Right atrium auricular region (tissue), 2 donors: ENCODE results near the gene ITPA.

DNA sequence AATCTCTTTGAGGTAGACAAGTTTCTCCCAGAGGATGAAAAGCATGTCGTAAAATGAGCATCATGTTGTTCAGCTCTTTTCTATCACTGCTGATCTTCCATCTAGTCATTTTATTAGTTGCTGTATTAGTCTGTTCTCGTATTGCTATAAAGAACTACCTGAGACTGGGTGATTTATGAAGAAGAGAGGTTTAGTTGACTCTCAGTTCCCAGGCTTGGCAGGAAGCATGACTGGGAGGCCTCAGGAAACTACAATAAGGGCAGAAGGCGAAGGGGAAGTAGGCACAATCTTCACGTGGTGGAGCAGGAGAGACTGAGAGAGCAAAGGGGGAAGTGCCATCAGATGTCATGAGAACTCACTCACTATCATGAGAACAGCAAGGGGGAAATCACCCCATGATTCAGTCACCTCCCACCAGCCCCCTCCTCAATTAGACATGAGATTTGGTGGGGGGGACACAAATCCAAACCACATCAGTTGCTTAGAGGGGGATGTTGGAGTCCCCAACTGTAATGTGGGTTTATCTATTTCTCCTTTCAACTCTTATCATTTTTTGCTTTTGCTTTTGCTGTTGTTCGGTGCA, 77.6 kb upstream of the TGM3 start:
- PRO-cap = no peak
- RAMPAGE, long total RNA, 2 experiments = no peak in any of the 2 experiments

DNA sequence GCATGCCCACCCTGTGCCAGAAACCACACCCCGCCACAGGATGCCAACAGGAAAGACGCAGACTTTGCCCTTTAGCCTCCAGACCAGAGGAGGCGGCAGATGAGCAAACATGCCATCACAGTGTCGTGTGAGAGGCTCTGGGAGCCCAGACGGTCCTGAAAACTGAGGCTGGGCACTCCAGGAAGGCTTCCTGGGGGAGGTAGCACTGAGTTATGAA, 34.7 kb upstream of the TGM3 start:
- PRO-cap = no peak
- RAMPAGE, long total RNA, 2 experiments = no peak in any of the 2 experiments

- PRO-cap = no peak
- RAMPAGE, long total RNA, 2 experiments = no peak in any of the 2 experiments
These were observed 34.3 kb downstream of the TGM3 start for GRCh38 chr20:2330076-2330533.

GRCh38 chr20:2458494-2459418, 11.8 kb downstream of the SNRPB start:
- PRO-cap = no peak
- RAMPAGE, long total RNA, 2 experiments = no peak in any of the 2 experiments

DNA sequence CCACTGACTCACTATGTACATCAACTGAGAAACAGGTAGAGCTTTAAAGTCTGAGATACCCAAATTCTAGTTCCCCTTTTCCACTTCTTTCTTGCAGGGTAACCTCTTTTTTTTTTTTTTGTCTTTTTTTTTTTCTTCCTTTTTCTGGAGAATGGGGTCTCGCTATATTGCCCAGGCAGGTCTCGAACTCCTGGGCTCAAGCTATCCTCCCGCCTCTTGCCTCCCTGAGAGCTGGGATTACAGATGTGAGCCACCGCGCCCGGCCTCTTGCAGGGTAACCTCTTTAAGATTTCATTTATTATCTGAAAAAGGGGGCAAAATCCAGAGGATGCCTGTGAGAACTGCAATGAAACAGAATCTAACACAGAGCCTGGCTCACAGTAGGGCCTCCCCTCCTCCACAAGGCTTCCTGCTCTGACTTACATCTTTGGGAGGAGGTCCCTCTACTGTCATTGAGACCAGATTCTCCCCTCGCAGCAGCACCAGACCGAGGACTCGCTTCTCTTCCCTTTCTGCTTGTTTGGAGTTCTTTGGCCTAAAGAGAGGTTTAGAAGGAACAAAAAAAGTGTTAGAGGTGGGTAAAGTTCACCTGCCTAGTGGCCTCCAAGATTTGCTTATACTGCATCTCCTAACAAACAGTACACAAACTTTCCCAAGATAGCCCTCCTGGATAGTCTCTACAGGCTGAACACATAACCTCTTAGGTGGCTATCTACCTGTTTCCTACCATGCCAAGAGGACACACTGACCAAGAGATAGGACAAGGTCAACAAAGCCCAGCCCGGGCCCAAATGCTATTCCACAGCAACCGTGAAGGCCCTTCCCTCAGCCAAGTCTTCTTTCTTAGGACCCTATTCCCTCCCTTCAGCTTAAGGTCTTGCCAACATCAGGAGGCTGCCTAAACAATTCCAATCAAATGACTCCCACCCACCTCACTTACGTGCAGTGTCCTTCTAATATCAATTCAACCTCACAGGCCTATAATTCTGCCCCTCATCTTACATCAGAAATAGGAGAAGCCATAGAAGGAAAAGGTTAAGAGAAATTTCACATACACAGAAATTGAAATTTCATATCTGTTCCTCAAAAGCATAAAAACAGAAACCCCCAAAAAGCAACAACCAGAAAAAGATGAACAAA, 4.9 kb downstream of the SNRPB start:
- PRO-cap = no peak
- RAMPAGE, long total RNA, 2 experiments = no peak in any of the 2 experiments

DNA sequence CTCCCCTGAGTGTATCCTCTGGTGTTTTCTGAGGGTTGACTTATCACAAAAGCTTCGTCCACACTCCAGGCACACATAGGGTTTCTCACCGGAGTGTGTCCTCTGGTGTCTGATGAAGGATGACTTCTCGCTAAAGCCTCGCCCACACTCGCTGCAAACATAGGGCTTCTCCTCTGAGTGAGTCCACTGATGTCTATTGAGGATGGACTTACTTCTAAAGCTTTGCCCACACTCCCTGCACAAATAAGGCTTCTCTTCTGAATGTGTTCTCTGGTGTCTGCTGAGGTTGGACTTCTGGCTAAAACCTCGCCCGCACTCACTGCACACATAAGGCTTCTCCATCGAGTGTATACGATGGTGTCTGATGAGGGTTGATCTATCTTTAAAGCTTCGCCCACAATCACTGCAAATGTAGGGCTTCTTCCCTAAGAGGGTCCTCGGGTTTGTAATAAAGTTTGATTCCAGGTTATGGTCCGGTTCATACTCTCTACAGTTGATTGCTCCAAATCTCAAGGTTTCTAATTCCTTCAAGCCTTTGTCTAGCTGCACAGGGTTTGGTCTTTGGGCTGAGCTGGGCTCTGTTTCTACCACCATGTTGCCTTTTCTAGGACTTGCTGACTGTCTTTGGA, 13.3 kb upstream of the SNRPB start:
- PRO-cap = no peak
- RAMPAGE, long total RNA, 2 experiments = no peak in any of the 2 experiments

- PRO-cap = no peak
- RAMPAGE, long total RNA, 2 experiments = no peak in any of the 2 experiments
These were observed 4.5 kb downstream of the NOP56 start for GRCh38 chr20:2656903-2657399.

DNA sequence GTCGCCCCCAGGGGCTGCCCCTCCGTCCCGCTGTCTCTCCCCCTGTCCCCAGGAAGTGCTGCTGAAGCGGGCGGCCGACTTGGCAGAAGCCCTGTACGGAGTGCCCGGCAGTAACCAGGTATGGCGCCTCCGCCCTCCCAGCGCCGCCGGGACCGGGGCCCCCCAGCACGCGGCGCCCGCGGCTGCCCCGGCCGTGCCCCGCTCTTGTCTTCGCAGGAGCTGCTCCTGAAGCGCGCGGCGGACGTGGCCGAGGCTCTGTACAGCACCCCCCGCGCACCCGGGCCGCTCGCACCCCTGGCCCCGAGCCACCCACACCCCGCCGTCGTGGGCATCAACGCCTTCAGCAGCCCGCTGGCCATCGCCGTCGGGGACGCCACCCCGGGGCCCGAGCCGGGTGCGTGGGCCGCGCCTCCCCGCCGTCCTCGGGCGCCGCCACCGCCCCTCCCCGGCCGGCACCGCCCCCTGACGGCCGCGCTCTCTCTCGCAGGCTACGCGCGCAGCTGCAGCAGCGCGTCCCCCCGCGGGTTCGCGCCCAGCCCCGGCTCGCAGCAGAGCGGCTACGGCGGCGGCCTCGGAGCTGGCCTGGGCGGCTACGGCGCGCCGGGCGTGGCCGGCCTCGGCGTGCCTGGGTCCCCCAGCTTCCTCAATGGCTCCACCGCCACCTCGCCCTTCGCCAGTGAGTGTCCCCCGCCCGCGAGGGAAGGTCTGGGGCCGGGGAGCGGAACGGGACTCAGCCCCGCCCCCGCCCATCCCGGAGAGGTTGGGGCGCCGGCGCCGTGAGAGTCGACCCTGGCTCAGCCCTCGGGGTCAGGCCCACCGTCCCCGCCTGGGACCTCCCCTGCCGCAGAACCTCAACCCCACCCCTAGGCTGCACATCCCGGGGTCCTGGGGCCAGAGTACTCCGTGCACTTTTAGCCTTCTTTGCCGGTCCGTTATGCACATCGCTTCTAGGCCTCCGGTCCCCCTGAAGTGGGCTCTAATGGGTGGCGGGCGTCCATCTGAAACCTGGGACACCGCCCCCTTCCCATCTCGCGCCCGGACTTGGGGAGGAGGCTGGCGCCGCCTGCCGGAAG, 48.2 kb downstream of the CPXM1 start:
- PRO-cap = unidirectional peak, minus-strand start at position 435 of the sequence
- RAMPAGE, long total RNA, 2 experiments = no peak in any of the 2 experiments

DNA sequence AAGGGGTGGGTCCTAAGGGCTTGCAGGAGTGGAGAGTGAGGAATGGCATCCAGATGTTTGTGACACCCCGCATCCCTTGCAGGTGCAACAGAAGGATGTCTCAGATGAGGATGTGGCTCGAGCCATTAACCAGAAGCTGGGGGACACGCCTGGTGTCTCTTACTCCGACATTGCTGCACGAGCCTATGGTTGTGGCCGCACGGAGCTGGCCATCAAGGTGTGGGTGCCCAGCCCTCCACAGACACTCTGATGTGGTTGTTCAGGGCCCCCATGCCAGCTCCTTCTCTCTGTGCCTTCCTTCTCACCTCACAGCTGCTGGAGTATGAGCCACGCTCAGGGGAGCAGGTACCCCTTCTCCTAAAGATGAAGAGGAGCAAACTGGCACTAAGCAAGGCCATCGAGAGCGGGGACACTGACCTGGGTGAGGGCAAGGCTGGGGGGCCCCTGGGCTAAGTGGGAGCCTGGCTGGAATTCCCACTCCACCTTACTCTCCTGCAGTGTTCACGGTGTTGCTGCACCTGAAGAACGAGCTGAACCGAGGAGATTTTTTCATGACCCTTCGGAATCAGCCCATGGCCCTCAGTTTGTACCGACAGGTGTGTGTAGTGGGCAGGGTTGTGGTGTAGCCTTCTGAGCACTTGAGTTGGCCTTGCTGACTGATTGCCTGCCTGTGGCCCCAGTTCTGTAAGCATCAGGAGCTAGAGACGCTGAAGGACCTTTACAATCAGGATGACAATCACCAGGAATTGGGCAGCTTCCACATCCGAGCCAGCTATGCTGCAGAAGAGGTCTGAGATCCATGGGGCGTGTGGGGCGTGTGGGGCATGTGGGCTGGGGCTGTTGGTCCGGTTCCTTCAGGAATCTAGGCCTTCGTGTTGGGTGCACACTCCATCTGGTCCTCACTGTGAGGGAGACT, 9.2 kb upstream of the PTPRA start:
- PRO-cap = no peak
- RAMPAGE, long total RNA, 2 experiments = no peak in any of the 2 experiments

- PRO-cap = no peak
- RAMPAGE, long total RNA, 2 experiments = no peak in any of the 2 experiments
These were observed 84.6 kb downstream of the PTPRA start for GRCh38 chr20:2957831-2958385.

- PRO-cap = no peak
- RAMPAGE, long total RNA, 2 experiments = no peak in any of the 2 experiments
These were observed 21.6 kb upstream of the GNRH2 start for GRCh38 chr20:3021841-3022291.

DNA sequence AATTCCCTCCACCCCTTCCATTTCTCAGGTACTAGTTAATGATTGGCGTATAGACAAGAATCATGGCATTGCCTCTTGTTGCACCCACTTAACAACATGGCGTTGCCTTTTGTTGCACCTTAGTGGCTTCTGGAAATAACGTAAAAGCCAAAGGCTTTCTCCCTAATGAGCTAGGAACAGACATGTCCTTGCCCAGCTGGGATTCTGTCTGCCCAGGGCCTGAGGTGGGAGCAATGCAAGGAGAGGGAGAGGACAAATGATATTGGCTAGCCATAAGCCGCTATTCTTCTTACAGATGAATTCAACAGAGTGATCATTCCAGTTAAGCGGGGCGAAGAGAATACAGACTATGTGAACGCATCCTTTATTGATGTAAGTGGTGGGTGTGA, 16.6 kb upstream of the GNRH2 start:
- PRO-cap = no peak
- RAMPAGE, long total RNA, 2 experiments = no peak in any of the 2 experiments

DNA sequence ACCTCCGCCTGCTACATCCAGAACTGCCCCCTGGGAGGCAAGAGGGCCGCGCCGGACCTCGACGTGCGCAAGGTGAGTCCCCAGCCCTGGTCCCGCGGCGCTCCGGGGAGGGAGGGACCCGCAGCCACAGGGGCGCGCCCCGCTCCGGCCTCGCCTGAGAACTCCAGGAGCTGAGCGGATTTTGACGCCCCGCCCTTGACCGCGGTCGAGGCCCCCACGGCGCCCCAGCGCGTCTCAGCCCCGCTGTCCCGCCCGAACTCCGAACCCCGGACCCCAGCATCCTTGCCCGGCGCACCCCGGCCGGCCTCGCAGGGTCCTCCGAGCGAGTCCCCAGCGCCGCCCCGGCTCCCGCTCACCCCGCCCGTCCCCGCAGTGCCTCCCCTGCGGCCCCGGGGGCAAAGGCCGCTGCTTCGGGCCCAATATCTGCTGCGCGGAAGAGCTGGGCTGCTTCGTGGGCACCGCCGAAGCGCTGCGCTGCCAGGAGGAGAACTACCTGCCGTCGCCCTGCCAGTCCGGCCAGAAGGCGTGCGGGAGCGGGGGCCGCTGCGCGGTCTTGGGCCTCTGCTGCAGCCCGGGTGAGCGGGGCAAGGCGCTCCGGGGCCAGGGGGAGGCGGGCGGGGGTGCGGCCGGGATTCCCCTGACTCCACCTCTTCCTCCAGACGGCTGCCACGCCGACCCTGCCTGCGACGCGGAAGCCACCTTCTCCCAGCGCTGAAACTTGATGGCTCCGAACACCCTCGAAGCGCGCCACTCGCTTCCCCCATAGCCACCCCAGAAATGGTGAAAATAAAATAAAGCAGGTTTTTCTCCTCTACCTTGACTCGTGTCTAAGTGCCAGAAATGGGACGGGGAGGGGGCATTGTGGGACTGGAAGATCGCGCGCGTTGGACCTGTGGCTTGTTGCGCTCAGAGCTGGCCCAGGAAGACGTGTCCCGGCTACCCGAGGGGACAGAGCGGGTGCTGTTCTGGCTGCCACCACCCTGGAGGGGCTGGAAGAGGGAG, 585 bp downstream of the OXT start:
- PRO-cap = no peak
- RAMPAGE, long total RNA, 2 experiments = no peak in any of the 2 experiments

GRCh38 chr20:3117785-3118291, 33.3 kb upstream of the AVP start:
- PRO-cap = no peak
- RAMPAGE, long total RNA, 2 experiments = no peak in any of the 2 experiments

- PRO-cap = no peak
- RAMPAGE, long total RNA, 2 experiments = no peak in any of the 2 experiments
These were observed 5.9 kb upstream of the FASTKD5 start for GRCh38 chr20:3165477-3166007.

DNA sequence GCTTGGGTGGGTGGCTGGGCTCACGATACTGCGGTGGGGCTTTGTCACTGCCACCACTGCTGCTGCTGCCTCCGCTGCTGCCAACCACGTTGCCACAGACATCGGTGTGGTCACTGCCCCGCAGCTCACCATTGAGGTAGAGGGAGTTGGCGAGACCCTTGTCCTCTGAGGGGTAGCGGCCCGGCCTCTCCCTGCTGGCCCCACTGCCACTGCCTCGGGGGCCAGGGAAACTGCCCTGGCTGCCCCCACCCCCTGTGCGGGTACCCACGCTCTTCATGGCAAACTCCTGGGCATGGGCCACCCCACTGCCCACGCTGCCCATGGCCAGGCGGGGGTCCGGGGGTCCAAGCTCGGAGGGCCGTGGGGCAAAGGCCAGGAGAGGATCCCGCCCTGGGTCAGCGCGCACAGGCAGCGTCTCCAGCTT, 6.6 kb downstream of the LZTS3 start:
- PRO-cap = no peak
- RAMPAGE, long total RNA, 2 experiments = no peak in any of the 2 experiments

DNA sequence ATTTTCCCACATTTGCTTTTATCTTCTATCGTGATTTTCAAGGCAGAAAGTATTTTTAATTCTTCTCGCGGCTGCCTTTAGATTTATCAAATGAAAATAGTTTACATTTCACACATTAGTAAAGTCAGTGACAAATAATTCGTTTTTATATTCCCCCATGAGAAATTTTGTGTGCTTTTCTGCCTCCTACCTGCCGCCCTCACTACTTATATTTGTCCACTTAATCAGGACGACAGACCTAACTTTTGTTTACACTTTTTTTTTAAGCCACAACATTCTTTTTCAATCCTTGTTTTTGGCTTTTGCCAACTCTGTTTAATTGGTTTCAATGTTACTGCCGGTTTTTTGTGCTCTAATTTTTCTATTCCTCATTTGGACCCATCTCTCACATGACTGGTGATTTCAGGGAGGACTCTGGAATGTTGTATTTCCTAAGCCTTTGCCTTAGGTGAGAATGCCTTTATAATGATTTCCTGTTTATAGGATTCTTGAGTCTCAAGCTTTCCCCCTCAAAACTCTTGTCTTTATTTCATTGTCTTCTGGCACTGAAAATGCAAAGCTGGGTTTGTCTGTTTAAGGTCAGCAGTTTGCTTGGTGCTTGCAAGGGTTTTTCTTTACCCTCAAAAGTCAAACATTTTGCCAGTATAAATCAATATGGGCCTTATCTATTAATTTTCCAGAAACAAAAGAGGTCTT, 1.4 kb upstream of the LZTS3 start:
- PRO-cap = no peak
- RAMPAGE, long total RNA, 2 experiments = no peak in any of the 2 experiments

- PRO-cap = bidirectional peak, plus-strand start at chr20:3209501, minus-strand start at chr20:3209461
- RAMPAGE, long total RNA, 2 experiments = start-site peak on the plus strand in 2 of 2 experiments, at chr20:3209495-3209542 at its widest, 27 to 75 reads per replicate
These were observed at the start of gene ITPA for GRCh38 chr20:3208768-3209878. TSS of gene ITPA (plus strand) at chr20:3209498.

- PRO-cap = no peak
- RAMPAGE, long total RNA, 2 experiments = no peak in any of the 2 experiments
These were observed 1.5 kb downstream of the ATRN start for GRCh38 chr20:3472039-3473014.

DNA sequence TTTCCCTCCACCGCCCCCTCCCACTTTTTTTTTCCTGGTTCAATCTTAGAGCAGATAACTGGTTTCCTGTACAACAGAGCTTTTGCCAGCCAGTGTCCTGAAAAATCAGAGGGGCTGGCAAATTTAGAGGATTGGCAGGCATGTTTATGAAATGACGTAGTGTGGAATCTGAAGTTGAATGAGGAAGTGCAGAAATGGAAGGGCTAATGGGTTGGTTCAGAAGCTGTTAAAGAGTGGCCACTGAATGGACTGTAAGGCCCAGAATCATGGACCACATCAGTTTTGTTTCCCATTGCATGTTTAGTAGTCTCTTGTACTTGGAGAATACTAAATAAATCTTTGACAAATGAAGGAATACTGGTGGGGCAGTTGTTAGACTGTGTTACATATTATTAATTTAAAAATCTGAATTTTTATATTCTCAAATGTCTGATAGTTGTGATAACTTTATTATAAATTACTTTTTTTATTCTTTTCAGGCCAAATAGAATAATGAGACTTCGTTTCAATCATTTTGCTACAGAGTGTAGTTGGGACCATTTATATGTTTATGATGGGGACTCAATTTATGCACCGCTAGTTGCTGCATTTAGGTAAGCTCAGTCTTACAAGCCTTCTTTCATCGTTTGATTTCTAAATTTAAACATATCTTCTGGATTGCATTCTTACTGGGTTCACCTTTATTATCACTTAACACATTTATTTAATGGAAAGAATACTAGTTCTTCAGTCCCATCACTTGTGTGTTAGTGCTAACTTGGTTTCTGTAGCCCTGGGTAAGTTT, 69.1 kb downstream of the ATRN start:
- PRO-cap = unidirectional peak, minus-strand start at position 99 of the sequence
- RAMPAGE, long total RNA, 2 experiments = no peak in any of the 2 experiments